SP-49 (cell line): ENCODE measurements around a stretch of chr14.

DNA sequence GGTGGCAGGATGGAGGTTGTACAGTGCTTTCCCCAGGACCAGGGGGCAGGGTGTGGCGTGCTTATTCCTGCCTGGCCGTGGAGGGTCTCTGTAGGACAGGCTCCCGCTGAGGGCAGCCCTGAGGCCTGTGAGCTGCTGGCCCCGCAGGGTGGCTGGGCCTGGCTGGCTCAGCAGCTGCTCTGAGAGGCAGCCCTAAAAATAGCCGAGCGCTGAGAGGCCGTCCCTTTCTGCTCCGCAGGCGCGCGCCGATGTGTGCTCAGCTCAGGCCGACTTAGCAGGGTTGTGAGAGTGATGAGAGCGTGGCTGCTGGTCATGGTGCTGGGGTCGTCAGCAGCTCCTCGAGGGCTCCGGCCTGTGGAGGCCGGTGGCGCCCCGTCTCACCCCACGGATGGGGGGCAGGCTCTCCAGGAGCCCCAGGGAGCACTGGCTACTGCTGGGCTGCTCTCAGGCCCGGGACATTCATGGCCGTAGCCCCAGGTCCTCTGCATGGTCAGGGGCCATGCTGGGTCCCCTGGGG, 9.9 kb downstream of the PACS2 start:
- PRO-cap, result no peak

DNA sequence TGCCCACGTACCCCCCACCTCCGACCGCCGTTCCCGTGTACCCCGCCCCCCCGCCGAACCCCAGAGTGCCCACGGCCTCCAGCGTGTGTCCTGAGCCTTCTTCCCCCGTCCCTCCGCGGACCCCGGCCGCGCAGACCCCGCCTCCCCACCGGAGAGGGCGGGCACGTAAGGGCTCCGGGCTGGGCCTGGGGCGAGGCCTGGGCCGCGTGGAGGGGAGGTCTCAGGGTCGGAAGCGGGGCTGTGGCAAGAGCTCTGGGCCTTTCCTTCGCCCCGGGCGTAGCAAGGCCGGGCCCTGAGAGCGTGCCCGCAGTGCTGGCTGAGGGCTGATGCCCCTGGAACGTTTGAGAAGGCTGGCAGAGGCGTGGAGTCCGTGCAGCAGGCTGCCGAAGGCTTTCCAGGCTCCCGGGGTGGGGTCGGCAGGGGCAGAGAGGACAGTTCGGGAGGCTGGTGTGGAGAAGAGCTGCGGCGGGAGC, 359 bp downstream of the TEX22 start:
- PRO-cap, result bidirectional peak, plus-strand start at position 207 of the sequence, minus-strand start at position 117 of the sequence

DNA sequence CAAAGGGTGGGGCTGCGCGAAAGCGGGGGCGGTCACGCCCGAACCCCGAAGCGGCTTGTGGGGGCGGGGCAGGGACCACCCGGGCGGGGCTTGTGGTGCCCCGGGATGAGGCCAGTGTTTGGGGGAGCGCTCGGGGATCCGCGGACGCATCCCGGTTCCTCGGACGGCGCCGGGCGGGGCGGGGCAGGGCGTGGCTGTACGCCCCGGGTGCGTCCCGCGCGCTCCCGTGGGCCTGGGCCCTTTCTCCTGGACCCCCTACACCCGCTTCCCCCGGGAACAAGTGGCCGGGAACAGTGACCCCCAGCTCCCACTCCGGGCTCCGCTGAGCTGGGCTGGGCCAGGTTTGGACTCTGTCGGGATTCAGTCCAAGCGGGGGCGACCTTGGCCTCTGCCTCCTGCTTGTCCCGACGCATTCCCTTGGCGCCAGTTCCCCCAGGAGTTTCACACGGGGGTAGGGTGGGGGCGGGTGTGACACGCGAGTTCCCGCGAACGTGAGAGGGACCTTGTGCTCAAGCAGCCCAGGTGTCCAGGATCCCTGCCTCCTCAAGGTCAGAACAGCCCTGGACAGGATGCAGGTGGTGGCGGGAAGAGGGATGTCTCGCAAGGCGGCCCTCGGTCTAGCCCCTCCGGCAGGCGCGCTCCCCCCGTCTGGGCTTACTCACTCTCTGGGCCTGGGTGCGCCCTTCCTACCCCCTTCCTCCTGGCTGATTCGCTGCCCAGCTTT, 613 bp downstream of the CRIP2 start:
- PRO-cap, result no peak

- PRO-cap, result unidirectional peak, plus-strand start at chr14:105485976
Observed at GRCh38 chr14:105485478-105486242, 1.0 kb upstream of the CRIP1 start.

GRCh38 chr14:105487395-105488253, 938 bp downstream of the CRIP1 start:
- PRO-cap, result no peak

DNA sequence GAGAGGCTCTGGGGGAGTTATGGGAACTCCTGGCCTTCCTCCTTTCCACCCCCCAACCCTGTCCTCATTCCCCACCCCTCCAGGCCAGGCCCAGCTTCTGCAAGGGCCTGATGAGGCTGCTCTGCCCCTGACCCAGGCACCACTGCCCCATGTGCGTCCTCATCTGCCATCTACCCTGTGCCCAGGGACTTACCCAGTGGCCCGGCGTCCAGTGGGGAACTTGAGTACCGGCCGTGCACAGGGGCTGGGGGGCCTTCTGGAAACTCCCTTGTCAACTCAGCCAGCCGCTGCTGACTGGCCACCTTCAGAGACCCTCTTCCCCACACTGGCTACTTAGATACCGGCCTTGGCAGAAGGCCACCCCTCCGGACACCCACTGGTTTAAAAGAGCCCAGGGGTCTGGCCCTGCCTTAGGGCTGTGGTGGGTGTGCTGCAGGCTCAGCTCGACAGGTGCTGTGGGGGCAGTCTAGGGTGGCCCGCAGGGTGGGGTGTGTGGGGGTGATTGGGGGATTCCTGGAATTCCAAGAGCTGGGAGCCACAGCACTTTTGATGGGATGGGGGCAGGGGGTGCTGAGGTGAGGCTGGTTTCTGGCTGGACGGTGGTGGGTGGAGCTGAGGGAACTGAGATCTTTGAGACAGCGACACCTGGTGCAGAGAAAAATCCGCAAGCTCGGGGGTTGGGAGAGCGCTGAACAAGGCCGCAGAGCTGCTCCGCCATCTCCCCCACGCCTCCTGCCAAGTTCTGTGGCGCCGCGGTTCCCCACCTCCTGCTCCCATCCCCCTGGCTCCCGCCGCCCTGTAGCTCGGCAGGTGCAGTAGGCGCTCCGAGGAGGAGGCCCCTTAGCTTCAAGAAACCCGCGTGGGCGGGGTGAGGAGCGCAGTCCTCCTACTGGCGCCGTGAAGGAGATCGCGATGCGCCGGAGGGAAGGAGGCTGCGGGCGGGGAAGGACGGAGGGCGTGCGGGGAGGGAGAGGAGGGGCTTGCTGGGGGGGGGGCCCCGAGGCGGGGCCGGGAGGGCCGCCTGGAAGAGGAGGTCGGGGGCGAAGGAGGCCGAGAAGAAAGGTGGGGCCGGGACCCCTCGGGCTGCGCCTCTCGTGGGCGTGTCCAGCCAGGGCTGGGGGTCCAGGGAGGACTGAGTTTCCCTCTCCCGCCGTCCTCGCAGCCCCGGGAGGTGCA, 1.5 kb upstream of the TEDC1 start:
- PRO-cap, result no peak

DNA sequence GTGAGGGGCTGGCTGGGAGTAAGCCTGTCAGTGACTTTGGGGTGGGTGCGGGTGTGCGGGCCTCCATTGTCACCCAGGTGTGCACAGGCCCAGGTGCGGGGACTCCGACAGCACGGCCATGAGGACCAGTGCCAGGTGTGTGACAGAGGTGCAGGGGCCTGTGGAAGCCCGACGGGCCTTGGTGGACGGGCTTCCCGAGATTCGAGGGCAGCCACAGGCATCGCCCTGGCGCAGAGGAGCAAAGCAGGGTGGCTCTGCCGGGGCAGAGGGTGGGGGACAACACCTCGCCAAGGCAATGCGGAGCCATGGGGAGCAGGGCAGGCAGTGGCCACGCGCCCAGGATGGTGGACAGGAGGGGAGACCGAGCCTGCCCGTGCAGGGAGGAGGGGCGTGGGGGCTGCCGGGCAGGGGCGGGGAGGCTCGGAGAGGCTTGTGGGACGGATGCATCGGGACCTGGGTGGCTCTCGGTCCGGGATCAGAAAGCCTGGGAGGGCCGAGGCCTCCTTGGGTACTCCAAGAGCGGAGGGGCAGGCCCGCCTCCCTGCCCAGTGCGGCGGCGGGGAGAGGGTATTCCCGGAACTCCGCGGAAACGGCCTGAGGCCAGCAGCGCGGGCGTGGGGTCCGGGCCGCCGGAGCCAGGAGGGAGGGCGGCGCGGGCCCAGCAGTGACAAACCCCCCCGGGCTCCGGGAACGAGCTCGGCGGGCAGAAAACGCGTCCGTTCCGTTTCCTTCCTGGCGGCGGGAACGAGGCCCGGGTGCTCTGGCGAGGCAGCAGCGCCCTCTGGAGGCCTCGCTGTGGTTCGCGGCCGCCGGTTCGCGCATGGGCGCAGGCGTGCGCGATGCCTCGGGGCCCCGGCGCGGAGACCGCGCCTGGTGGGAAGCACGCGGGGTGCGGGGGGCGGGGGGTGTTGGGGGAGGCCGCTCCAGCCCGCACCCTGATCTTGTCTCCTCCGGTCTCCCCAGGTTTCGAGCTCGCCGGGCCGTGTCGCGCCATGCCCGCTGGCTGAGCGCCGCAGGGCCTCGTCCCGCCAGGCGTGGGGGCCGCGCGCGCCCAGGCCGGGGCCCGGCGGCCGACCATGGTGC, 1.7 kb downstream of the TMEM121 start:
- PRO-cap, result no peak

DNA sequence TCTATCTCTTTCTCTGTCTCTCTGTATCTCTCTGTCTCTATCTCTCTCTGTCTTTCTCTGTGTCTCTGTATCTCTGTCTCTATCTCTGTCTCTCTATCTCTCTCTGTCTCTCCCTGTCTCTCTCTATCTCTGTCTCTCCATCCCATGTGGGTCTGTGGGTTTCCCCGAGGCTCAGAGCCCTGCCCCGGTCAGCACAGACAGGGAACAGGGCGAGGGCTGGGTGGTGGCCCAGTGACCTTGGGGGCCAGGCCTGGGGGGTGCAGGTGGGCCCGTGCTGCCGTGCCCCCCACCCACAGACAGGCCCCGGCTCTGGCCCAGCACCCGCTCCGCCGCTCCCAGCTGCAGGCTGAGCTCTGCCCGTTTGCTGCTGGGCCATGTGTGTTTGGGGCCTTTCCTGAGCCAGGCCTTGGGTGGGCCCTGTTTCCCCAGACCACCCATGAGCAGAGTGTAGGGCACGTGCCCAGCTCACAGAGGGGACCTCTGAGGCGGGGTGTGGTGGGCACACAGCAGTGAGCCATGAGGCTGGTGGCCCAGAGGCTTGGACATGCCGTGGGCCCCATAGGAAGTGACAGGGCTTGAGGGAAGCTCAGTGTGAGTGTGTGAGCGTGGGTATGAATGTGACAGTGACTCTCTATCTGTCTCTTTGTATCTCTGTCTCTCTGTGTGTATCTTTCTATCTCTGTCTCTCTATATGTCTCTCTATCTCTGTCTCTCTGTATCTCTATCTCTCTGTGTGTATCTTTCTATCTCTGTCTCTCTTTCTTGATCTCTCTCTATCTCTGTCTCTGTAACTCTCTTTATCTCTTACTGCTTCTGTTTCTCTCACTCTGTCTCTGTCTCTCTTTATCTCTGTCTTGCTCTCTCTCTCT, 51.1 kb downstream of the TMEM121 start:
- PRO-cap, result unidirectional peak, plus-strand start at position 194 of the sequence

GRCh38 chr14:105700570-105701356, 174.4 kb downstream of the TMEM121 start:
- PRO-cap, result bidirectional peak, plus-strand start at chr14:105701174, minus-strand start at chr14:105700866

- PRO-cap, result bidirectional peak, plus-strand start at chr14:105858428, minus-strand start at chr14:105858247
Observed at GRCh38 chr14:105857809-105858673, 331.7 kb downstream of the TMEM121 start.

- PRO-cap, result no peak
Observed at GRCh38 chr14:105880724-105881141, 354.4 kb downstream of the TMEM121 start.

GRCh38 chr14:106324534-106324868, 798.1 kb downstream of the TMEM121 start:
- PRO-cap, result no peak

- PRO-cap, result no peak
Observed at GRCh38 chr14:106336782-106337061, 810.3 kb downstream of the TMEM121 start.

DNA sequence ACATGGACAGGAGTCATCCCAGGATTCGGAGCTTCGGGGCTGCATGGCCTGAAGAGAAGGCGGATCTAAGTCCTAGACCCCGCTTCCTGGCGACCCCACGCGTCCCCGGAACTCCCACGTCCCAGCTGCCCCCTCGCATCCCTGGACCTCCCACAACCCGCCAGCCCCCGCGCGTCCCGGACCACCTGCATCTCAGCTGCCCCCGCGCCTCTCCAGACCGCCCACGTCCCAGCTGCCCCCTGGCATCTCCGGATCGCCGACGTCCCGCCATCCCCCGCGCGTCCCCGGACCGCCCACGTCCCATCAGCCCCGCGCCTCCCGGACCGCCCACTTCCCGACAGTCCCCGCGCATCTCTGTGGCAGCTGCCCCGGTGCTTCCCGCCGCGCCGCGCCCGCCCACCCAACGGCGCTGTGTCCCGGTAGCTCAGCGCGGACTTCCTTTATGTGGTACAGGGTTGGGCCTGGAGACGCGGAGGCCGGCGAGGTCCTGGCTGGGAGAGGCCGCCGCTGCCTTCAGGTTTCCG, 874.9 kb downstream of the TMEM121 start:
- PRO-cap, result no peak

- PRO-cap, result unidirectional peak, minus-strand start at chr14:106845612
Observed at GRCh38 chr14:106845012-106846094, 1319.0 kb downstream of the TMEM121 start.